GM23338 (cell line): Measurements from ENCODE around the genes CFI, AP1AR and METTL14.

DNA sequence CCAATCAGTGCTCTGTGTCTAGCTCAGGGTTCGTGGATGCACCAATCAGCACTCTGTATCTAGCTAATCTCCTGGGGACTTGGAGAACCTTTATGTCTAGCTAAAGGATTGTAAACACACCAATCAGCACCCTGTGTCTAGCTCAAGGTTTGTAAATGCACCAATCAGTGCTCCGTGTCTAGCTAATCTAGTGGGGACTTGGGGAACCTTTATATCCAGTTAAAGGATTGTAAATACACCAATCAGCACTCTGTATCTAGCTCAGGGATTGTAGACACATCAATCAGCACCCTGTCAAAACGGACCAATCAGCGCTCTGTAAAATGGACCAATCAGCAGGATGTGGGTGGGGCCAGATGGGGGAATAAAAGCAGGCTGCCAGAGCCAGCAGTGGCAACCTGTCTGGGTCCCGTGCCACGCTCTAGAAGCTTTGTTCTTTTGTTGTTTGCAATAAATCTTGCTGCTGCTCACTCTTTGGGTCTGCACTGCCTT lies 2.0 kb upstream of the MCUB start:
- PRO-cap: unidirectional peak, plus-strand start at position 396 of the sequence
- RAMPAGE, long total RNA: no peak

DNA sequence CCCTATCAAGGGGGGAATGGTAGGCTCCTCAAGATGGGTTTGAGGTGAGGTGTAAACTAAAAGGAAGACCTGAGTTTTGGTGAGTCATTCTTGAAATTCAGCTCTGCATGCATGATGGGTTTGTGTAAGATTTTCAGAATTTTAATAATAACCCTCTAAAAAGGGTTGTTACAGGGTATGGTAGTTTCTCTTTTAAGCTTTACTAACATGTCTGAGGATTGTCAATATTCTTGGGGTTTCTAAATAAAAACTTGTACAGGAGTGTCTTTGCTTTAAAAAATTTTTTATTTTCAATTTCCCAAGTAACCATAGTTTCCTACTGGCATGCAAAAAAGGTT lies 53.2 kb downstream of the CASP6 start:
- PRO-cap: no peak
- RAMPAGE, long total RNA: no peak

GRCh38 chr4:109801759-109802521 lies at the start of gene CFI:
Gene CFI (minus strand): TSS chr4:109801999.
- PRO-cap: no peak
- RAMPAGE, long total RNA: no peak

DNA sequence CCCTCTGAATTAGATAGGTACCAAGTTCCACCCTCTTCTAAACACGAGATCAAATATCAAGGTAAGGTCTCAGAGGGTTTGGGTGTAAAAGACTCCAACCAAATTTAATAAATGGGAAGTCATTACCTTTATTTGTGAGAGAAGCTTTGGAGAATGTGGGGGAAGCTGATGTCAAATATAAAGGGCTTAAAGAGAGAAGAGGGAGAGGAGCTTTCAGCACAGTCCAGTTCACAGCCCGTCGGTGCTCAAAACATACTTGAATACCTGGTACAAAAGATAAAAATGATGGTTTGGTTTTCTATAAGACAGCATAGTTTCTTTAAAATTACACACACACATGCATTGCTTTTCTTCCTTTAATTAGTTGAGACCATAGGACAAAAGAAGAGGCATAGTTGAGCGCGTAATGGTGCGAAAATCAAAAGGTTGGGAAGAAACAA lies 837 bp upstream of the GAR1 start:
- PRO-cap: no peak
- RAMPAGE, long total RNA: no peak

DNA sequence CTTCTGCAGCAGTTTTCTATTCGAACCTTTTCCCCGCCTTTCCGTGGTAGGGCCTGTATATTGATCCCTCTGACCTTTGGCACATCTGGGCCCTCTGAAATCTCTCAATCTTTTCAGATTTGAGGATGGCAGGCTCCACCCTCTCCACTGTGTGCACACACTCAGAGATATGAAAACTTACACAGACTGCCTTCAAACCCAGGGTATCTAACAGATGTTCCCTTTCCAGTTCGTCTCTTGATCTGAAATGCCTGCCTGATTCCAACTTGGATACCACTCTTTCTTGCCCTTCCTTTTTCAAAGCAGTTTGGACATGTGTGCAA lies 19.0 kb upstream of the PITX2 start:
- PRO-cap: no peak
- RAMPAGE, long total RNA: no peak

DNA sequence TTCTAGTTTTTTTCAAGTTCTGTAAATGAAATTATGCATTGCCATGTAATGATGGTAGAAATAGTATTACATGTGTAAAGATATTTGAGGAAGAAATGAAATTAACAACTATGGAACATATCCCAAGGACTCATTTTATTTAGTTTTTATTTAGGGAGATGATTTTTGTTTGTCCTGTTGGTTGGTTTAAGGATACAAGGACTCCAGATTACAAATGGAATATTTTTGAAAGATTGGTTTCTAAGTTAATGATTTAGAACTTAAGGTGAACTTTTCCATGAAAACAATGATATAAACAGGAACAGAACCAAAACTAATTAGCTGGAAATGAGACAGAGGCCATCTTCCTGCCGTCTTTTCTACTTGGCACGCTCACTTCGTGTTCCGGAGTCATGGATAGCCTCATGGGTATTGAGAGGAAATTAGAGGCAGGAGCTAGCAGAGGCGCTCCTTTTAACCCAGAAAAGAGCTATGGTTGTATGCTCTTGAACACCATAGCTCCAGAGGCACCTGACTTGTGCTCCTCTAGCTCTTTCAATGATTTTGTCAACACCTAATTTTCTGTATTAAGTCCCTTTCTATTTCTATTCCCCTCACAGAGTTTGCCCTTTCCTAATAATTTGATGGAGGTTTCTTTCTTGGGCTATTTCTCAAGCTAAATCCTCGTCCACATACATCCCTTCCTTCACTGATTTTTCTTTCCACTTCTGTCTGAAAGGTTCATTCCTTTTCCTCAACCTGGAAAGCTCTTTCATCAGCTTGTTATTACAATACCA lies 2.5 kb downstream of the FAM241A start:
- PRO-cap: no peak
- RAMPAGE, long total RNA: no peak

- PRO-cap: bidirectional peak, plus-strand start at chr4:112231059, minus-strand start at chr4:112231069
- RAMPAGE, long total RNA: no peak
Measured at GRCh38 chr4:112230699-112231182, 846 bp upstream of the AP1AR start.

GRCh38 chr4:112231687-112232796 lies at the start of gene AP1AR:
Gene AP1AR (plus strand): TSS chr4:112231787.
- PRO-cap: bidirectional peak, plus-strand start at chr4:112231787, minus-strand start at chr4:112231496; bidirectional peak, plus-strand start at chr4:112232294, minus-strand start at chr4:112232131; bidirectional peak, plus-strand start at chr4:112232570, minus-strand start at chr4:112232535
- RAMPAGE, long total RNA: start-site peak on the plus strand at chr4:112231716-112231831, 246 and 74 reads in 2 replicates

DNA sequence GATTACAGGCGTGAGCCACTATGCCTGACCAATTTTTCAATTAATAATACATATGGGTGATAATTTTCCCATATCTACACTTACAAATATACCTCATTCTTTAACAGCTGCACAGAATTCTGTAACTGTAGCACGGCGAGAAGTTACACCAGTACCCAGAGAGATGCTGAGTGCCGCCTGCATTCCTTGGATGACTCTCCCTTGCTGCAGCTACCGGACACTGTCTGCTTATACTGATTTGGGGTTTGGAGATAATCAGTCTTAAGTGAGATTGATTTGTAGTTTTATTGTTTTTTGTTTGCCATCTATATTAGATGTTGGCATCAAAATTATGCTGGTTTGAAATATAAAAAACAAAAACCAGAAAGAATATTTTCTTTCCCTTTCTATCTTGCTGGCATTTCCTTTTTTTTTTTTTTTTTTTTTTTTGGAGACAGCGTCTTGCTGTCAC lies 5.7 kb downstream of the TIFA start:
- PRO-cap: no peak
- RAMPAGE, long total RNA: no peak

- PRO-cap: bidirectional peak, plus-strand start at chr4:112747240, minus-strand start at chr4:112747060
- RAMPAGE, long total RNA: no peak
Measured at GRCh38 chr4:112746768-112747457, 110.0 kb downstream of the LARP7 start.

DNA sequence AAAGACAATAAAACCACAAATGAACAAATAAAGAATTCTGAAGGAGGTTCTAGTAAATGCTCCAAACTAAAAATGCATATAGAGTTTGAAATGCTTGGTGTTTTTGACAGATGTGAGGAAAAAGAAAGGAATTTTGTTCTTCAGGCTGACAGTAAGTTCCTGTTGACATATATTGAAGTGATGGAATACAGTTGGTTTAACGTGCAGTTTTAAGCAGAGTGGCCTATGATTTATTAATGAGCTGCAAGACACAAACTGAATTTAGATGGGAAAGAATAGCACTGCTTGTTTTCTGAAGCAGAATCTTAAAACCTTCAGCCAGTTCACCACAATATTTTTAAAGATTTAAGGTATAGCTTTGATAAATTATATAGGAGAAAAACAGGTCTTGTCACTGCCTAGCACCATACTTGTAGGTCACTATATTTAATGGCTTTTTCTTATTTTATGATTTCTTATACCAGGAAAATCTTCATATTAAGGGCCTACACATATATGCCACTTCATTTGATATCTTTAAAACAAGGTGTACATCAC lies 245.0 kb downstream of the ANK2 start:
- PRO-cap: no peak
- RAMPAGE, long total RNA: no peak

DNA sequence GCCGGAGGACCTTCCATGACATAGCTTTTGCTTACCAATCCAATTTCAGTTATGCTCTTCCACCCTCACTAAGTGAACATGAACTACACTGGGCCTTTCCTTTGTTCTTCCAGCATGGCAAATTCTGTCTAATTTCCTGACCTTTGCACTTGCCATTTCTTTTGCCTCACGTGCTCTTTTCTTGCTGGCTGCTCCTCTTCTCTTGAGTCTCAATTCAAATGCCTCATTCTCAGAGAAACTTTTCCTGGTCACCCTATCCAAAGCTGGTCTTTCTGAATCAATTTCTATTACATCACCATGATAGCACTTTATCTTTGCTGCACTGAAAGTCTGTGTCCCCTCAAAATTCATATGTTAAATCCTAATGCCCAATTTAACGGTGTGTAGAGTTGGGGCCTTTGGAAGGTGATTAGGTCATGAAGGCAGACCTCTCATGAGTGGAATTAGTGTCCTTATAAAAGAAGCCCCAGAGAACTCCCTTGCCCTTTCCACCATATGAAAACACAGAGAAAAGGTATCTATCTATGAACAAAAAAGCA lies 32.1 kb downstream of the CAMK2D start:
- PRO-cap: no peak
- RAMPAGE, long total RNA: no peak

- PRO-cap: no peak
- RAMPAGE, long total RNA: no peak
Measured at GRCh38 chr4:113740733-113741205, 20.8 kb downstream of the CAMK2D start.

DNA sequence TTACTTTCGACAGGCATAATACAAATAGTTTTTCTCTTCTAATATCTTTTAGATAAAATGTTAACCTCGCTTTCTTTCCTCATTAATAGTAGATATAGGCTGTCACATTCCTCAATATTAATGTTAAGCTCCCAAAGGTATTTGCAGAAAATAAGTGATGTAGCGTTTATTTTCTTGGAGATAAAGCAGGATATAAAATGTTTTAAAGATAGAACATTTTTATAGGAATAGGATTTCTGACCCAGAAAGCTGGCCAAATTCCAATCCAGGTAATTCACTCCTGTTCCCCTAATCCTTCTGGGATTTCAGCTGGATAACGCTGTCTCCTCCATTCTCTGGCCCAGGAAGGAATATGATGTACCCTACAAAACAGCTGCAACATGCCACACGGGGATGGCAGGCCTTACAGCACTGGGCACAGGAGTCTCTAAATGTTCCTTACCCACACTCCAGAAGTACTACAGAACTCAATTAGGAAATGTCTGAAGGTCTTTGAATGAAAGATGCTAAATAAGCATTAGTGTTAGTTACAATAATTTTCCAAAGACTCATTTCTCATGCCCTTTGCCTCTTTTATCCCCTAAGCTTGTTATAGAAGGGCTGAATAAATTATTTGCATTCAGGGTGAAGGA lies 15.9 kb downstream of the CAMK2D start:
- PRO-cap: no peak
- RAMPAGE, long total RNA: no peak

DNA sequence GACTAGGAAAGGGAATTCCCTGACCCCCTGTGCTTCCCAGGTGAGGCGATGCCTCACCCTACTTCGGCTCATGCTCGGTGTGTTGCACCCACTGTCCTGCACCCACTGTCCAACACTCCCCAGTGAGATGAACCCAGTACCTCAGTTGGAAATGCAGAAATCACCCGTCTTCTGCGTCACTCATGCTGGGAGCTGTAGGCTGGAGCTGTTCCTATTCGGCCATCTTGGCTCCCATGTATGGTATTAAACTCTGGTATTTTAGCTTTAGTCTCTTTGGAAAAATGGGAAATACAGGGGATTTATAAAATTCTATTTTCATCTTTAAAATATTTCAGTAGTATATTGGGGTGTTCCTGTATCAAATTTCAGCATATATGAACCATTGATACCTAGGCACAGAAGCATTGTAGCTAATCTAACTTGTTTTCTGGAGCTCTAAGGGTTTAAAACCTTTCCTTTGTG lies 17.9 kb downstream of the UGT8 start:
- PRO-cap: no peak
- RAMPAGE, long total RNA: no peak

- PRO-cap: bidirectional peak, plus-strand start at chr4:118265491, minus-strand start at chr4:118265502; bidirectional peak, plus-strand start at chr4:118265689, minus-strand start at chr4:118265683; unidirectional peak, minus-strand start at chr4:118265996
- RAMPAGE, long total RNA: no peak
Measured at GRCh38 chr4:118265343-118266283, 87.2 kb downstream of the PRSS12 start.

GRCh38 chr4:118685114-118686097 lies at the start of gene METTL14:
Gene METTL14 (plus strand): TSS chr4:118685392.
- PRO-cap: bidirectional peak, plus-strand start at chr4:118685443, minus-strand start at chr4:118685285; bidirectional peak, plus-strand start at chr4:118685715, minus-strand start at chr4:118685640
- RAMPAGE, long total RNA: no peak

- PRO-cap: no peak
- RAMPAGE, long total RNA: no peak
Measured at GRCh38 chr4:118743892-118744241, 58.7 kb downstream of the METTL14 start.

DNA sequence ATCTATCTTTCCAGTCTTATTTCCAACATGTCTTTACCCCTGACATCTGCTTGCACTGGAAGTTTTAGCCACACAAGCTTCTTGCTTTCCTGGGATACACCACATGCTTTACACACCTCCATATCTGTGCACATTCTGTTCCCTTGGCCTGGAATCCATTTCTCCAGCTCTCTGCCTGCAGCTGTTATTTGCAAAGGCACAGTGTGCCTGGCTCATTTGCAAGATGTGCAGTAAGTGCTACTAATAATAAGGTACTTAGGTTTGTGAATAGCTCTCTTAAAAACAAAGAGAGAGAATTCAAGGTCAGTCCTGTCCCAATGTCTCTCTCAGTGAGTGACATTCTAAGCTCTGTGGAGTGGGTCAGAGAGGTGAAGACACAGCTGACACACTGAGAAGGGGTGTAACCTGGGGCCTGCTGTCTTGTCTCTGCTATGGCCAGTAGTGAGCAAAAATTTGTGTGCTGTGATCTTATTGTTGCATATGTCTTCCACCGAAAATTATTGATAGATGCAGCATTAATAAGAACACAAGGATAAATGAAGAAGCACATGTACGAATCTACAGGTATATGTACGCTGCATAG lies 61.4 kb downstream of the METTL14 start:
- PRO-cap: no peak
- RAMPAGE, long total RNA: no peak

DNA sequence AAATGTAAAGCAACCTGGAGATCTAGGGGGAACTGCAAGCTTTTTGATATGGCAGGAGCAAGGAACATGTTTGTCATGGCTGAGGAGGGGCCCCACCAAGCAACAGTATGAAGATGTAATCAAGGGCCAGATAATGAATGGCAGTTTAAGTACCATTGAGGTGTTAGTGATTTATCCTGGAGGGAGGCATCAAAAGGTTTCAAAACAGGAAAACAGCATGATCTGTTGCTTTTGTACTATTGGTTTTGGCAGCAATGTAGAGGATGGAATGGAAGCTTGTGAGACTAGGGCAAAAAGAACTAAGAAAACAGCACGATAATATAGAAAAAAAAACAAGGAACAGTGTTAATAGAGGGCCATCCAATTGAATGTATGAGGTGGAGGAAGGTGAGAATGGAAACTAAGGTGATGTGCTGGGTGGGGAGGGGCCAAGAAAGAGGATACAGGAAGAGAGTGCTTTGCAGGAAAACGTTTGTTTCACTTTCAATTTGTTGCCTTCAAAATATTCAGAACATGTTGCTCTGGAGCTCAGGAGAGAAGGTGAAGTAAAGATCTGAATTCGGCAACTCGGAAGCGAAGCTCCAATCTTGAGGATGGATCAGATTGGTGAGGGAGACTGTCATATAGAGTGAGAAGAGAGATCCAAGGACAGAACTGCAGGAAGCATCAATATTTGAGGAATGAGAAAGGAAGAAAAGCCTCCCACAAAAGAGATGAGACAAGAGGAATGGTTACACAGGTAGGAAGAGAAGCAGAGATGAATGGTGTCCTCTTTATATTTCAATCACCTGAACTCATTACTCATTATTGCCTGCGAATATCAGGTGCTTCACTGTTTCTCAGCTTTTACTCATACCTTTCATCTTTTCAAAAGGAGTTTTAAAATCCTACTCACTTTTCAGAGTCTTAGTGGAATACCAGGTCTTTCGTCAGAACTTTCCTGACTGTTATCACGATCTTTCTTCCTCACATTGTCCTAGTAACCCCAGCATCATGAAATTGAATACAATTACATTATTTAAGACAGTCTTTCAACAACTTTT lies 14.6 kb upstream of the SEC24D start:
- PRO-cap: bidirectional peak, plus-strand start at position 251 of the sequence, minus-strand start outside the sequence; unidirectional peak, plus-strand start at position 509 of the sequence; unidirectional peak, plus-strand start at position 598 of the sequence; bidirectional peak, plus-strand start at position 894 of the sequence, minus-strand start at position 682 of the sequence
- RAMPAGE, long total RNA: no peak